Cardiac atrium fibroblast (primary cell): ENCODE data around the gene NFYB.

- RAMPAGE, long total RNA, result no peak
Observed at GRCh38 chr12:104055914-104056536, 6.0 kb upstream of the GLT8D2 start.

DNA sequence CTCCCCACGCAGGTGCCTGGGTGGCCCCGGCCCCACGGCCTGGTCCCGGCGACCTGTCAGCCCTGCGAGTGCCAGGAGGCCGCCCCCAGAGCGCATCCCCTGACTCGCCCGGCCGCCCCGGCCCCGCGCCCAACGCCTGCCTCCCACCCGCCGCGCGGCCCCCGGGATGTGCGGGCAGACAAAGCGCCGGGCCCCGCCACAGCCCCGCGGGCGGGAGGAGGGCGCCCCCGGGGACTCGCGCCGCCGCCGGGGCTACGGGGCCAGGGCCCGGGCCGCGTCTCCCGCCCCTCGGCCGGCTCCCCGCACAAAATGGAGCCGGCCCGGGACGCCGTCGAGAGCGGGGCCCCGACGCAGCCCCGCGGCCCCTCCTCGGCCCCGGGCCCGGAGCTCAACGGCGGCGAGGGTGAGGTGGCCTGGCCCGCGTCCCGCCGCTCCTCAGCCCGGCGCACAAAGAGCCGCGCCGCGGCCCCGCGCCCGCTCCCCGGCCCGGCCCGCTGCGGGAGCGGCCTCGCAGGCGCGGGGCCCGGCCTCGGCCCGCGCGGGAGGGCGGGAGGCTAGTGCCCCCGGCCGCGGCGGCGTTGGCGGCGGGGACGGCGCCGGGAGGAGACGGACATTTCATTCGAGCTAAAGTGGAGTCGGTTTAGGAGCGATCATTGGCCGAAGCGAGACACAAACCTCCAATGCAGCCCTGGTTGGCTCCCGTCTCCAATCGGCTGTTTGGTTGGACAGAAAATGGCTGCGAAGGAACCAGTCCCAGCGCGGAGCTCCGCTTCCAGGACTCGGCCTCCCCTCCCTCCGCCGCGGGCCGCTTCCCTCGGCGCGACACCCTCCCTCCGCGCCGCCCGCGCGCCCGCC lies at the start of gene NFYB:
NFYB (minus strand) TSS at position 745 of the 855 bp plus-strand sequence.
- RAMPAGE, long total RNA, result start-site peak on the minus strand centred at position 745 of the sequence, 112 bp wide, 821 and 316 reads in 2 replicates

- RAMPAGE, long total RNA, result no peak
Observed at GRCh38 chr12:104219267-104219799, 3.8 kb downstream of the TXNRD1 start.

- RAMPAGE, long total RNA, result no peak
Observed at GRCh38 chr12:104605182-104606399, 148.8 kb downstream of the CHST11 start.

- RAMPAGE, long total RNA, result no peak
Observed at GRCh38 chr12:104637399-104638457, 181.0 kb downstream of the CHST11 start.

DNA sequence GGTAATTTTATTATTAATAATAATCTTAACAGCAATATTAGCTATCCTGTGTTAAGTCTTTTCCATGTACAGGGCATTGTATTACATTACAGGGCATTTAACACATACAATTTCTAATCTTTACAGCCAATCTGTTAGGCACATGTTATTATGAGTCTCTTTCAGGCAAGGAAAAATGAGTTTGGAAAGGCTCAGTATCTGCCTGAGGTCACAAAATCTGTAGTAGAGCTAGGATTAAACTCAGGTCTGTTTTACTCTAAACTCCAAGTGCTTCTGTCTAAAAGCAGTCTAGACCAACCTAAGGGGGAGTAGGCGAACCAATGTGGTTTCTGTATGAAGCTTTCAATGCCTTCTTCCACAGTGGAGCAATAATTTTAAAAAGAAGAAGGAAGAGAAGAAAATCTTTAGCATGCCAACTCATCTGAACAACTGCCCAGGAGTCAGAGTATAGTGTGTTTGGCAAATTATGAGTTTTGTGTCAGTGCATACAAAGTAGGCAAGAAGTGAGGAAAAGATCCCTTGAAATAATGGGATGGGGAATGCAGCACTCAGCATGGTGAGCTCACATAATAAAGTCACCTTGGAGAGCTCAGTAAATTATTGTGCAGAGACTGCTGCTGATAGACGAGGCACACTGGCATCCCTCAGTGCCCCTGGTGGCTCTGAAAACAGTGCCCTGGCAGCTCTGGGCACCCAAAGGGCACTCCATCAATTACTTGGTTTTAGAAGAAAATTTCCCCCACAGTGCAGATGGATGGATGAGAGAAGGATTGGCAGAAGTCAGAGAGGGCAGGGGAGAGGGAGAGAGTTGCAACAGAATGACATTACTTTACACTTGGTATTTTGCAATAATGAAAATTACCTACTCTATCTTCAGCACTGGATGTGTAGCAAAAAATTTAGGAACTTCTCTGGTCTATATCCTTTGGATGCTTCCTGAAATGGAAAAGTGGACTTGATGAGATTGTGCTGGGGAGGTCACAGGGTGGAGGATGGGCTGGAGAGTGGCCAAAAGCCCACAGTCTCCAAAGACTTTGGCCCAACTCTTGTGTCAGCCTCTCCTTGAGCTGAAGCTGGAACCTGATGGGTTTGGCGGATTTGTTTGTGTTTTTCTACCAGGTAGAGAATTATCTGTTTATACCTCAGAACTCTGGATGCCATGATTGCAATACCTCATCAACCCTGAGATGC lies 192.9 kb downstream of the CHST11 start:
- RAMPAGE, long total RNA, result no peak

DNA sequence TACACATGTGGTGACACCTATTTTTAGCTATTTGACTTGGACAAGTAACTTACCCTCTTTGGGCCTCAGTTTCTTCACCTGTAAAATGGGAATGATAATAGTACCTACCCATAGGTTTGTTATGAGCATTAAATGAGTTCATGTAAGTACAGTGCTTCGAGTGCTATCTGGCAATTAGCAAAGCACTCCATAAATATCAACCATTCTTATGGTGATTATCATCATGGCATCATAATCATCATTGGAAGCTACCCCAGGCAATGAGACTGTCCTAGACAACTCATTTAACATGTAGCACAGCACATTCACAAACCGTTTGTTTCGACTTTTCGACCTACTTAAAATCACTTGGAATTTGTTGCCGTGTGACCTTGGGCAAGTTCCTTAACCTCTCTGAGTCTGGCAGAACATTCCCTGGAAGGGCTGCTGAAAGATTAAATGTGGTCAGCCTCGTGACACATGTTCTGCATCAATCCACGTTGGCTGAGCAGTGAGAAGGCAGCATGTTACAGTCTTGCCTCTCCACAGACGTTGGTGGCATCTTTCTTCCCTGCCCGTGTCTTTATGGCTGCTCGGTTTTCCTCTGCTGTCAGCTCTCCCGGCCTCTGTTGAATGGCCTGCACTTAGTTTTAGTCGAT lies 216.8 kb downstream of the CHST11 start:
- RAMPAGE, long total RNA, result no peak

- RAMPAGE, long total RNA, result no peak
Observed at GRCh38 chr12:104794776-104795313, 163.2 kb downstream of the SLC41A2 start.

DNA sequence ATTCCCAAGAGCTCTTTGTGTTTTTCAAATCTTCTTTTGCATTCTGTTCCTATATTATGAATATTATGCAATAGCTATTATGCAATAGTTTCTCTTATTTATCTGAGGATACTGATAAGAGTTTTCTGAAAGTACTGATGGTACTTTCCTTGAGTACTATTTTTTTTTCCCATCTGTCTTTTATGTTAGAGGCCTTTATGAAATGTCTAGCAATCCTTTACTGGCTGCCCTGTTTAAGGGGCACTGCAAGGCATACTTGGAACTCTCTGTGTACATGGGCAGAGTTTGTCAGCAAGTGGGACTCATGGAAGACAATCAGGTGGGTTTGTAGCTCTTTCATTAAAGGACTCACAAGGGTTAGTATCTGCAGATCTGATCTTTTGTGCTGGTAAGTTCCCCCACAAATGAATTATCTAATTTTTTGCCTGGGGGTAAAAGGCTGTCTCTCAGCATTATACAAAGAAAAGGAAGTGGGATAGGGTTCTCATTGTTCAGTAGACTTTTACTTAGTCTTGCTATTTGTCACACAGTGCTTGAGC lies 93.3 kb downstream of the SLC41A2 start:
- RAMPAGE, long total RNA, result no peak

GRCh38 chr12:104957109-104957696 lies 887 bp downstream of the SLC41A2 start:
- RAMPAGE, long total RNA, result no peak

GRCh38 chr12:105025023-105025369 lies 38.9 kb downstream of the NOPCHAP1 start:
- RAMPAGE, long total RNA, result no peak

- RAMPAGE, long total RNA, result no peak
Observed at GRCh38 chr12:105239168-105239611, 3.2 kb upstream of the APPL2 start.

- RAMPAGE, long total RNA, result no peak
Observed at GRCh38 chr12:105331745-105332216, 1.3 kb downstream of the C12orf75 start.

GRCh38 chr12:105443967-105444436 lies 113.5 kb downstream of the C12orf75 start:
- RAMPAGE, long total RNA, result no peak

DNA sequence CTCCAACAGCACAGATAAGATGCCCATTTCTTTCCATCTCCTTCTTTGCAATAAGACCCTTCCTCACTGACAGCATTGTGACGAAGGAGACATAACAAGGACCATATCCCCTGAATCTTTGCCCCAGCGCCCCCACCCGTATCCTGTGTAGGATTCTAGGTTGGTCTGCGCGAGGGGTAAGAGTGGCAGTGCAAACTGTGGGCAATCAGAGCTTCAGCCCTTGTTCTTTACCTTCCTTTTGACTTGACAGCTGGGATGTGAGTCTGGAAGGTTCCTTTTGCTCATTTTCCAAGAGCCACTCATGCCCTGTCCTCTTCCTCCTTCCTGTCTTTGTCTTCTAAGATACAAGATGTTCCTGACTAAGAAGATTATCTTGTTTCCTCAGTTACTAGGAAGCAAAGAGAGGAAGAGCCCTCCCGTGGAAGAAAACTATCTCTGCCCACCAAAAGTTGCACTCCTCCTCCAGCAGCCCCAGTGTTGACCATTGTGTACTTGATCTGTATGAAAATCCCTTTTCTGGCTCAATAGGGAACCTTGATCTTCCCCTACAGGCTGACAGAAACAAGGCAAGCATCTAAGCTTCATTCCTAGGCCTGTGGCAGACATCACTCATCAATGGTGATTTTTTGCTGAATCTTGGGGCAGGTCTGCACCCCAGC lies 137.9 kb downstream of the C12orf75 start:
- RAMPAGE, long total RNA, result no peak

- RAMPAGE, long total RNA, result no peak
Observed at GRCh38 chr12:105587204-105587434, 256.6 kb downstream of the C12orf75 start.

DNA sequence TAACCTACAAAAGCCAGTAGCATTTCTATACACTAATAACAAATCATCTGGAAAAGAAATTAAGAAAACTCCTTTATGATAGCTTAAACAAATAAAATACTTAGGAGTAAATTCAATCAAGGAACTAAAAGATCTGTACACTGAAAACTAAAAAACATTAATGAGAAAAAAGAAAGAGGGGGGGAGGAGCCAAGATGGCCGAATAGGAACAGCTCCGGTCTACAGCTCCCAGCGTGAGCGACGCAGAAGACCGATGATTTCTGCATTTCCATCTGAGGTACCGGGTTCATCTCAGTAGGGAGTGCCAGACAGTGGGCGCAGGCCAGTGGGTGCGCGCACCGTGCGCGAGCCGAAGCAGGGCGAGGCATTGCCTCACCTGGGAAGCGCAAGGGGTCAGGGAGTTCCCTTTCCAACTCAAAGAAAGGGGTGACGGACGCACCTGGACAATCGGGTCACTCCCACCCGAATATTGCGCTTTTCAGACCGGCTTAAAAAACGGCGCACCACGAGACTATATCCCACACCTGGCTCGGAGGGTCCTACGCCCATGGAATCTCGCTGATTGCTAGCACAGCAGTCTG lies 297.7 kb downstream of the C12orf75 start:
- RAMPAGE, long total RNA, result no peak

DNA sequence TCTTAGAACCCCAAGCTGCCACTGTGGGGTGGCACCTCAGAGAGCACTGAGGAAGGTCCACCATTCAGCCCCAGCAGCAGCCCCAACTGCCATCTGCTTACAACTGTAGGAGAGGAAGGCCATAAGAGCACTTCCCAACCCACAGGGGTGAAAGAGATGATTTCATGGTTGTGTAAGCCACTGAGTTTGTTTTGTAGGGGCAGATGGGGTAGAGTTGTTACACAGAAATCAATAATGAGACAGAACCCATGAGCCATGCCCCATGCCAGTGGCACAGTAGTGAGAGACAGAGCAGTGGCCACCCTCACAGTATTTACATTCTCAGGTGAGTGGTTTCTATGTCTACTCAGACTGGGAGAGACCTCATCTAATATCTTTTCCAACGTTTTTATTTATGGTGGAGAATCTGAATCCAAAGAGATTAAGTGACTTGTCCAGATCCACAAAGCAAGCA lies 68.6 kb downstream of the NUAK1 start:
- RAMPAGE, long total RNA, result no peak

DNA sequence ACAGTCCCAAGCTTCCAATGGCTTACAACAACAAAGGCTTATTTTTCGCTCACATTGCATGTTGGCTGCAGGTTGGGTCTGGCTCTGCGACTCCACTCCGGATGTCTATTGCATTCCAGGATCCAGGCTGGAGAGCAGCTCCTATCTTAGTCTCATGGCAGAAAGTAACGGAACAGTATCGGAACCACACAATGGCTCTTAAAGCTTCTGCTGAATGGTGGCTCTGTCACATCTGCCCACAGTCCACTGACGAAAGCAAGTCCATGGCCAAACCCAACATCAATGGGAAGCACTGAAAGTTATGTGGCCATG lies 54.5 kb downstream of the CKAP4 start:
- RAMPAGE, long total RNA, result no peak

- RAMPAGE, long total RNA, result no peak
Observed at GRCh38 chr12:106249580-106250218, 1.9 kb upstream of the CKAP4 start.